Neural crest cell (in vitro differentiated cells): ENCODE results near the genes ERP29 and RASAL1.

- PRO-cap, result no peak
These were observed 46.3 kb downstream of the MAPKAPK5 start for GRCh38 chr12:111888405-111888630.

DNA sequence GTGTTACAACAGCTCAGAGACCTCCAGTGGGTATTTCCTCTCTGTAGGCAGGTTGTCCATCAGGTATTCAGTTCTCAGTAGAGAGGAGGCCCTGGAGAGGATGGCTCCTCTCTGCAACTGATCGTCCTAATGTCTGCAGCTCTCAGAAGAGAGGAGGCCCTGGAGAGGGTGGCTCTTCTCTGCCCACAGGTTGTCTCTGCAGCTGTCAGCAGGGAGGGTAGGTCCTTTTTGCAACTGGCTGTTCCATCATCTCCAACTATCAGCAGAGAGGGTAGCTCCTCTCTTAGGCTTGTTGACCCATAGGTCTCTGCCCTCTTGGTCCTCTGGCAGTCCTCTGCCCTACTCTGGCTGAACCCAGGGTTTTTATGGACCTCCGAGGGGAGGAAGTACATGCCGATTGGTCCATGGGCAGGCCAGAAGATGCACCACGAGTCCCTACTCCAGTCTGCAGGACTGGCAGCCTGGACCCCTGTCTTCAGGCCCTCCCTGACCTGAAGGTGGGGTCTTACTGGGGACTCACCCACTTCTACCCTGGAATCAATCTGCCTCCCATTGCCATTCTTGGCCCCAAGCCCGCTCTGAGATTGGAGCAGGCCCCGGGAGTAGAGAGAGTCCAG is 2.4 kb downstream of the TMEM116 start:
- PRO-cap, result no peak

GRCh38 chr12:112013280-112014482 is at the start of gene ERP29:
Gene ERP29 (plus strand): TSS chr12:112013426.
- PRO-cap, result bidirectional peak, plus-strand start at chr12:112013452, minus-strand start at chr12:112013165; bidirectional peak, plus-strand start at chr12:112013728, minus-strand start at chr12:112013576; bidirectional peak, plus-strand start at chr12:112014324, minus-strand start at chr12:112013995

DNA sequence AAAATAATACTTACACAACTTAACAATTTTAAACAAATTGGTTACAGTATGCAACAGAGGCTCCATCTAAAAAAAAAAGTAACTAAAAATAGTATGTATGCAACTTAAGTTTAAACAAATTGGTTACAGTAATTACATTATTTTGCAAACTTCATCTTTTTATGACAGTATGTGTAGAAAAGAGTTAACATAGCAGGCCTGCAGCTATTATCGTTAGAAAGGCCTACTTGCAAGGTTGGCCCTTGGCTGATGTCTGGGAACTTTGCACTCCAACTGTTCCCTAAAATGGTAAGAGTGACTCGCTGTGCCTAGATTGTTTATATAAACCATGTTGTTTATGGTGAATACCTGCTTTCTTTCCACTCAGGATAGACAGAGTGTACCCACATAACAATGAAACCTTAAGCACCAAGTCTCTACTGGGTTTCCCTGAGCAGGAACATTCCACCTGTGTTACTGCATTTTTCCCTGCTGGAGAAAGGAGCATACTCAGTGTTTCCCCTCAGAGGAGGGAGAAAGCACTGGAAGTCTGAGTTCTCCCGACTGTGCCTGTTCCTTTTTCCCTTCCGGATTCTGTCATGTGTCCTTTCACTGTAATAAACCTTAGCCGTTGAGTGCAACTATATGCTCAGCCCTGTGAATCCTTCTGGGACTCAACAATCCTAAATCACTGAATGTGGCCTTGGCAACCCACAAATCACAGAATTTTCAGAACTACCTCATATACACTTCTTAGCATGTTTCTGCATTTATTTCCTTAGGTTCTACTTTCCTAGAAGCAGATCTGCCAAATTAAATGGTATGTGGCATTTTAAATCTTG is 32.8 kb downstream of the ERP29 start:
- PRO-cap, result no peak

- PRO-cap, result no peak
These were observed 30.2 kb downstream of the NAA25 start for GRCh38 chr12:112078089-112078990.

DNA sequence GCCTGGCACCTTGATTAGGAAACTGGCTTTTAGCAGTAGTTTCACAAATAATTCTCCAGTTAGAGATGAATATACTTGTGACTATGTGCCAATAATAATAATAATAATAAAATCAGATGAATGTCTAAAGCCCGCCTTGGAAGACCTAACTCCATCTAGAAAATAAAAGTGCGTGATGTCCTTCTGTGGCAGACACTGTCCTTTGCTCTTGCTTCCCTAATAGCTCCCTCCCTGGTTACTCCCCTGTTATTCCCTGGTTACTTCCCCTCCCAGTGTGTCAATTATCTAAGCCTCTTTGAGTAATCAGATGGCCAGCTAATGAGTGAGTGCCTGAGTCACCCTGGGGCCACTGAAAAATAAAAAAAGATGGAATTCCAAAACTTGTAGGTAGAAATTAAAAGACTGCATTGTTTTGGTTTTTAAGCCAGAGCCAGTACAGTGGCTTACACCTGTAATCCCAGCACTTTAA is 8.4 kb upstream of the TRAFD1 start:
- PRO-cap, result no peak

- PRO-cap, result no peak
These were observed 74.6 kb downstream of the TRAFD1 start for GRCh38 chr12:112199809-112200435.

- PRO-cap, result no peak
These were observed 122.8 kb downstream of the TRAFD1 start for GRCh38 chr12:112247991-112248655.

DNA sequence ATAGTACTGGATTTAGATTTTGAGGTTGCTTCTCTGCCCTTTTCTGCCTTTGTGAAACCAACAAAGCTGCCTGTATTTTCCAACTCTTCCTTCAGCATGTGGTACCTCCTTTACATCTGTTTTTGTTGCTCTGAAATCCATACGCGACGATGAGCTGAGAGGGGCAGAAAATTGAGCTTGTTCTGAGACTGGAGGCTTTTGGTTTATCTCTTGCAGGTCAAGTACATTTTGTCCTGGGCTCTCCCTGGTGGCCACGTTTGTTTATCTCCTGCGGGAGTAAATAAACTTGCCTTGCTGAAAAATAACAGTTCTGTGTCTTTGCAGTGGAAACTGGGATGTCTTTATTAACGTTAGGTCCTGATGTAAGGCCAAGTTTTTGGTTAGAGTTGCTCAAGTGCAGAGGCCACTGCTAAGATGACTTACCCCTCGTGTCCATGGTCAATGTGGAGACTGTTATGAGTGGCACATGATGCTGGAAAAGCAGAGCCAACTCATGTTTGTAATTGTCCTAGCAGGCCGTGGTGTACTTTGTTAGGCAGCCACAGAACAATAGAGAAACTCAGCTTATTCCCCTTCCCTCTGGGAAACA is 3.7 kb downstream of the PTPN11 start:
- PRO-cap, result no peak

DNA sequence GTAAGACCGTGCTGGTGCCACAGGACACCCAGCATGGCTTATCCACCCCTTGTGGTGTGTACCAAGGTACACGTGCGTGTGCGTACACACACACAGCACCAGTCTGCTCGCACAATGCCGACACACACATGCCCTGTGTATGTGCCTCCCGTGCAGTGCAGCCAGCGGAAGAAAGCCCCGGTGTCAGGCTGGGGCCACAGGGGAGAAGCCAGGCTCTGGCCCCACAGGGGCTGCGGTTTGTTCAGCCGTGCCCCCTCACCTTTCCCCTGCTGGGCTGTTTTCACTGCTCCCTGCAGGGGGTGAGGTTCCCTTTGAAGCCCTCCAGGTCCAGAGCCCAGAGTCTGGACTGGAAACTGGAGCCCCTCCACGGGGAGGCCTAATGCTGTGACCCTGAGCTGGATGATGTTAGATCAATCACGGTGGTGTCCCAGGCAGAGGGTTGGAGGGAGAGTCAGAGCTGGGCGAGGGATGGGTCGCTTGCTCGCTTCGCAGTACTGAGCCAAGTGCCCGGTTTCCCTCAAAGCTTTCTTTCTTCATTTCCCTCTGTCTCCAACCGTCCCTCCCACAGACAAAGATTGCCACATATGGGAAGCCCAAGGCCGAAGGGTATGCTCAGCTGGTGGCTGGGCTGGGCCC is 6.2 kb downstream of the DTX1 start:
- PRO-cap, result no peak

GRCh38 chr12:113135172-113136089 is at the start of gene RASAL1:
Gene RASAL1 (minus strand): TSS chr12:113135761.
- PRO-cap, result no peak

DNA sequence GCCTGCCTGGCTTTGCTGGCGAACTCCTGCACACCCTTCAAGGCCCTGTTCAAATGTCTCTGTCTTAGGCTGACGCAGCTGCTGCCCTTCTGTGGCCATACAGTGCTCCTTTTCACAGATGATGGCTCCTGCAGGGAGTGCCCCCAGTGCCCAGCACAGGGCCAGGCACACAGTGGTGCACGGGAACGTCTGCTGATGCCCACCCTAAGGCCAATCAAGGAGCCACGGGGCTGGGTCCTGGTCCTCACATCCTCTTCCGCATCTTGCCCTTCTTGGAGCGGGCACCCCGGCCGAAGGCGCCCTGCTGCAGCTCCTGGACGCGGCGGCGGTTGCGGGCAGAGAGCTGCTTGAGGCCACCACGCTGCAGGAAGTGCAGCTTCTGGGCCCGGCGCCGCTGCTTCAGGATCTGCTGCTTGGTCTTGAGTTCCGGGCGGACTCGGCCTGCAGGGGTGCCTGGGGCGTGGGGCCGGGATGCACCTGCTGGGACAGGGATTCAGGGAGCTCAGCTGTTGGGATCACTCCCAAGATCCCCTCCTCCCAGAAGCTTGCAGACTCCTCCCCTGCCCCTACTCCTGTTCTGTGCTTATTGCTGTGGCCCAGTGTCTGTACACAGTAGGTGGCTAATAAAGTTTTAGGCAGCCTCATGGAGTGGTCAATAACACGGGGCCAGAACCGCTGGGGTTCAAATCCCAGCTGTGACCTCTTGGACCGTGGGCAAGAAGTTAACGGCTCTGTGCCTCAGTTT is 9.3 kb downstream of the CFAP73 start:
- PRO-cap, result no peak

GRCh38 chr12:113214817-113215308 is 6.0 kb downstream of the IQCD start:
- PRO-cap, result no peak

GRCh38 chr12:113228548-113229125 is 7.4 kb downstream of the TPCN1 start:
- PRO-cap, result no peak

GRCh38 chr12:113232287-113232849 is 11.1 kb downstream of the TPCN1 start:
- PRO-cap, result no peak

- PRO-cap, result bidirectional peak, plus-strand start at chr12:113245969, minus-strand start at chr12:113245978
These were observed 24.8 kb downstream of the TPCN1 start for GRCh38 chr12:113245645-113246958.

GRCh38 chr12:113268579-113269068 is 47.4 kb downstream of the TPCN1 start:
- PRO-cap, result no peak

DNA sequence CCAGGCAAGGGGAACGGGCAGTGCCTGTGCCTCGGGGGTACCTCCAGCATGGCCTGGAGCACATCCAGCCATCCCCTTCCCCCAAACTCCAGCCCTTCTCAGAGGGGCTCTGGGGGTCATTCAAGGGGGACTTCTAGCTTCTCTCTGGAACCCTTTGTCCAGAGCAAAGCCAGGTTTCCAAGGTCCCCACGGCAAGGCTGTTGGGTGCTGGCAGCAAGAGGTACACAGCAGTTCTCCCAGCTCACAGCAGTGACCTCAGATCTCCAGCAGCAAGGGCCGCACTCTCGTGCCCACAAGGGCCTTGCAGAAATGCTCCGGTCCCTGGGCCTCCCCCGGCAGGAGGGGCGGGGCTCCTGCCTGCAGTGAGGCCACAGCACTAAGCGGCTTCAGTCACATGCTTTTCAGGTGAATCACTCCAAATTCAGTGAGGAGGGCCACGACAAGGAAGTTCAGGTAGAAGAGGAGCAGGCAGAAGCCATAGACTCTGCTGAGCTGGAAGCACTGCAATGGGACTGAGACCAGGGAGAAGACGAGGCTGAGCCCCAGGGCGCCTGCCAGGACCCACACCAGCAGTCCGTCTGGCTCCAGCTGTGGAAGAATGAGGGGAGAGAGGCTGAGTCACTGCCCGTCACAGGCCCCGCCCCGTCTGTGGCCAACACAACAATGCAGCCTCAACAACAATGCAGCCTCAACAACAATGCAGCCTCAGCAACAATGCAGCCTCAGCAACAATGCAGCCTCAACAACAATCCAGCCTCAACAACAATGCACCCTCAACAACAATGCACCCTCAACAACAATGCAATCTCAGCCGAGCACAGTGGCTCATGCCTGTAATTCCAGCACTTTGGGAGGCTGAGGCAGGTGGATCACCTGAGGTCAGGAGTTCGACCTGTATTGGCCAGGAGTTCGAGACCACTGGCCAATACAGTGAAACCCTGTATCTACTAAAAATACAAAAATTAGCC is 35.2 kb downstream of the SLC8B1 start:
- PRO-cap, result unidirectional peak, minus-strand start at position 580 of the sequence

GRCh38 chr12:113389968-113390681 is 13.6 kb downstream of the SDS start:
- PRO-cap, result no peak

DNA sequence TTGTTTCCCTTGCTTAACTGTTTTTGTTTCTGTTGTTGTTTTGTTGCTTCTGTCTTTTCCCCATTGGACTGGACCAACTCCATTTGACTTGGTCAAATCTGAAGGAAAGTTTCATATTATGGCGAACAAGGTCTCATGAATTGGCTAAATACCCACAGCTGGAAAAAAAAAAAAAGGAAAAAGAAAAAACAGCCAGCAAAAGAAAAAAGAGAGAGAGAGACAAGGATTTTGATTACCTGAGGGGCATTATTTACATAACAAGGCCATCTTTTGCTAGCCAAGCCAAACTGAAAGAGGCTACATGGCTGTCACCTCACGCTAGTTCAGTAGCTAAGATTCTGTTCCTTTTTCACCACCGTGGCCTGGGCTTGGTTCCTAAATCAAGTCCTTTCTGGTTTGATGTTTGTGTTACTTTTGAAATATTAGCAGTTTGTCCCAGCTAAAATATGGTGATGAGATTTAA is 1.9 kb upstream of the SDS start:
- PRO-cap, result no peak